CD14-positive monocyte (primary cell): ENCODE measurements around a stretch of chr1.

DNA sequence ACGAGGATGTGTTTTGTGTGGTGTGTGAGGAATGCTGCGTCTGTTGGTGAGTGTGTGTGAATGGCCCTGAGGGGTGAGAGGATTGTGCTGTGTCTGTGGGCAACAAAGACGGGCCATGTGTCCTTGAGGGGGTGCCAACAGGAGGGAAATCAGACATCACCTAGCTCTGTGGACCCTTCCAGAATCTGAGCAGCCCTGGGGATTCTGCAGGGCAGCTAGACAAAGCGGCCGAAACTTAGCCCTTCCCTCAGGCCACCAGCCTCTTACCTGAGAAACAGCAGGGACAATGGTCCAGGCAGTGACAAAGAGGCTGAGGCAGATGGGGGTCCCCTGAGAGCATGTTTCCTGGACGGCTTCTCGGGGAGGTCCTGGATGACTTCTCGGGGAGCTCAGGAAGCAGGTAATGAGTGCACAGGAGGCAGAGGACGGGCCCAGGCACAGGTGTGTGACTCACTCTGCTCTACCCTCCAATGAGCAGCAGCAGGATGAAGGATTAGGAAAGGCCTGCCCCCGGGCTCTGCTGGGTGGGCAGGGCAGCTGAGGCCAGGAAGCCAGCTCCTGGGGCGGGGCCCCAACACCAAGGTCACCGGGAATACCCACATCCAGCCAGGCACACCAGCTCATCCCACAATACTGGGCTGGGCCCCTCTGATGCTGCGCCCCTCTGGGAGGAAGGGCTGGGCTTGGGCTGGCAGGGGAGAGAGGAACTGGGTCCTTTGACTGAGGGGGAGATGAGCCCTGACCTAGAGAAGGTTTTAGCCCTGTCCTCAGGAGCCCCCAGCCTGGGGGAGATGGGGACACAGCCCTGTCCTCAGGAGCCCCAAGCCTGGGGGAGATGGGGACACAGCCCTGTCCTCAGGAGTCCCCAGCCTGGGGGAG is 17.2 kb upstream of the PTAFR start:
- CAGE, long polyA plus RNA = no peak

DNA sequence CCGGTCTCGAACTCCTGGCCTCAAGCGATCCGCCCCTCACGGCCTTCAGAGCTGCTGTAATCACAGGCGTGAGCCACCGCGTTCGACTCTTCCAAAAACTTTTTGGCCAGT is 363 bp upstream of the RCC1 start:
- CAGE, long polyA plus RNA = no peak

DNA sequence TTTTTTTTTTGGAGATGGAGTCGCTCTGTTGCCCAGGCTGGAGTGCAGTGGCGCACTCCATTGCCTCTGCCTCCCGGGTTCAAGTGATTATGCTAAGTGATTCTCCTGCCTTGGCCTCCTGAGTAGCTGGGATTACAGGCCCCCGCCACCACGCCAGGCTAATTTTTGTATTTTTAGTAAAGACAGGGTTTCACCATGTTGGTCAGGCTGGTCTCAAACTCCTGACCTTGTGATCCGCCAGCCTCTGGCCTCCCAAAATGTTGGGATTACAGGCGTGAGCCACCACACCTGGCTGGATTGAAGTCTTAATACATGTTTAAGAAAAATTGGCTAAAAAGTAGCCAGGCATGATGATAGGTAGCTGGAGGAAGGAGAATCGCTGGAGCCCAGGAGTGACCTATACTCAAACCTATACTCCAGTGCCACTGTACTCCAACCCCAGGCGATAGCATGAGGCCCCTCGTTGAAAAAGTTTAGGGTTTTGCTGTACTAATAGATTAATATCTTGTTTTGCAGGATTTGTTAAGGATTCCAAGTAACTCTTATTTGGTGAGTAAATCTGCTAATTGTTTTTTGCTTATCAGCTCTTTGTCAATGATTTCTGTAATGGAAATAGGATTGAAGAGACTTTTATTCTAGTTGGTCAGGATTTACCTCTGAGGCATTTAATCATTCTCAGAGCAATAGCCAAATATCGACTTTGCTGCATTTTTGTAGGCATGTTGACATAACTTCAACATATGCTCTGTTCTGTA is 1.9 kb downstream of the RCC1 start:
- CAGE, long polyA plus RNA = no peak

- CAGE, long polyA plus RNA = no peak
Observed at GRCh38 chr1:28580350-28580929, 11.6 kb upstream of the RAB42 start.

- CAGE, long polyA plus RNA = no peak
Observed at GRCh38 chr1:28644030-28644583, 1.2 kb upstream of the TAF12 start.

DNA sequence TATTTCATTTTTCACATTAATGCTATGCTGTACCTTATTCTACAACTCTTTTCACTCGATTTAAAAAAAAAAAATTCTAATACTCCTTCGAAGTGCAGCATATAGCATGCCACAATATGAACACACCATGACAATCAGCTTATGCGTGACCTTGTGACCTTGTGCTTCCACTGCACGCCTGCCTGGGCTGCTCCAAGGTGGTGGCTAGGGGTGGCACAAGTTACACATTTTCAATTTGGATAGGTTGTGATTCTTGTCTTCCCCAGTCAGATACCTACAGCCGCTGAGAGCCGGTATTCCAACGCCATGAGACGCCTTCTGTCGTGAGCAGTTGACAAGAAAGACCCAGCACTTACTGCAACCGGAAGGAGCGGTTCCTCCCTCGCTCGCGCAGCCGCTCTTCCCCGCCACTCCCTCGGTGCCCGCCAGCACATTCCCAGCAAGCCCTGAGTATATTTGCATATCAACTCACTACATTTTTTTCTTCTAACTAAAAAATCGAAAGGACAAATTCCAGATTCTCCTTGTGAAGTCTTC is 5.1 kb upstream of the TAF12 start:
- CAGE, long polyA plus RNA = no peak

GRCh38 chr1:28744041-28744398 is 7.3 kb downstream of the YTHDF2 start:
- CAGE, long polyA plus RNA = no peak

DNA sequence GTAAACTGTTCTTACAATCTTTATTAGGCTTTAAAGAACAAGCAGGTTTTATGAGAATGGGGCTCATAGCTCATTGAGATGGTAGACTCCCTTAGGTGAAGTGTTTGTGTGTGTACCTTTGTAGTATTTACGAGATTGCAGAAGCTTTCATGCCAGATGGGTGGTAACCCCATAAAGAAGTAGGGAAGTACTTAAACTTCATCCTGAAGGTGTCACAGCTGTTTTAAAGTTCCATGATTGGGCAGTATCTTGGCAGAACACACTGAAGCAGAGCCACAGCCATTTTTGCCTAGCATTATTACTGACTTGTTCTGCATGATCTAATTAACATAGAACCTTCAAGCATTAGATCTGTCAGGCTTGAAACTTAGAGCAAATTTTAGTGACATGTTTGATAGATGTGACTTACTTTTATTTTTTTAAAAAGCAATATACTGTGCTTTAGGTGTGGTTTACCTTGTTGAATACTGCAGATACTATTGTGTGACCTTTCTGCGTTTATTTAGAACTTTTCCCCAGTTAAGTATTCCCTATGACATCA is 11.6 kb downstream of the YTHDF2 start:
- CAGE, long polyA plus RNA = no peak

DNA sequence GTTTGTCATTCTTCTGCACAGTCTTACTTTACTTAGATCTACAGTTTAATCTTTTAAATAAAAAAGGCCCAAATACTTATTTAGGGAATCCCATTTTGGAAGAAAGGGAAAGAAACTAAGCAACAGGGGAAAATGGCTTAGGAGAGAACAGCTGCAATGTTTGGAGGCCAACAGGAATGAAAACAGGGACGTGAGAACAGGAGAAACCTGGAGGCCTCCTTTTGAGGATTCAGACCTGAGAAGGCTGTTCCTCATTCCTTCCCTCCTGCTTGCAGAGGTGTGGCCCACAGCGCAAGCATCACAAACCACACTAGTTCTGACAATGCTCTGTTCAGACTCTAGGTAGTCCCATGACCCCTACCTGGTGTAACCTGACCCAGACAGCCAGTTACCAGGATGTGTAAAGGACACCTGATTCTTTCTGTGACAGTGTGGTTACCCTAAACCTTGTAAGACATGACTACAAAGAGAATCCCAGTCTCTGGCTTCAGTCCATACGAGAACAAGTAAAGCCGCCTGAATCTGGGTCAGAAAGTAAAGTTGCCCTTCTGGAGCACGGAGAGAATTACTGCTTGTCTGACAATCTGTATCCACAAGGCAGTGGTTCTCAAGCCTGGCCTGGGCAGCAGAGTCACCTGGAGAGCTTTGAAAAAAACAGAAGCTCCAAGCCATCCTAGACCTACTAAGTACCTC is 3.2 kb downstream of the MECR start:
- CAGE, long polyA plus RNA = no peak

DNA sequence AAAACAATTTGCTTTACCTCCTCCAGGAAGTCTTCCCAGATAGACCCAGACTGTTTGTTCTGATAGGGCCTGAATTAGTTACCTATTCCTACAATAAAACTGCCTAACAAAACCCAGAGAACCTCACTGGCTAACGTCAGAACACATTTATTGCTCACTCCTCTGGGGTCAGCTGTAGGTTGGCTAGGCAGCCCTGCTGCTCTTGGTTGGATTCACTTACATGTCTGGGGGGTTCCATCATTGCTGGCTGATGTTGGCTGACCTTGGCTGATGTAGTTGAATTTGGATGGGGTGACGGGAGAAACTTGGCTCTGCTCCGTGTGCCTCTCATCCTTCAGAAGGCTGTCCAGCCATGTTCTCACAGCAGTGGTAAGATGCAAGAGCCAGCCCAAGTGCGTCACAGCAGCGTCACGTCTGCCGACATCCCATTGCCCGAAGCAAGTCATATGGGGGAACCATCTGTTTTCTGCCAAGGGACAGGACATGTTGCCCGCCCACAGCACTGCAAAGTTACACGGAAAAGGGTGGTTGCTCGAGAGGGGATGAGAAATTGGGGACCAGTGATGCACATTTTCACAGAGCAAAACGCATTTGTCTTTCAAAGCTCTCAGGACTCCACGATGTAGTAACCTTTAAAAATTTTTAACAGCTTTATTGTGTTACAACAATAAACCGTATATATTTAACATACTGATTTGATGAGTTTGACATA is 613.5 kb downstream of the MATN1 start:
- CAGE, long polyA plus RNA = no peak

- CAGE, long polyA plus RNA = no peak
Observed at GRCh38 chr1:30729363-30730026, 6.1 kb upstream of the MATN1 start.

DNA sequence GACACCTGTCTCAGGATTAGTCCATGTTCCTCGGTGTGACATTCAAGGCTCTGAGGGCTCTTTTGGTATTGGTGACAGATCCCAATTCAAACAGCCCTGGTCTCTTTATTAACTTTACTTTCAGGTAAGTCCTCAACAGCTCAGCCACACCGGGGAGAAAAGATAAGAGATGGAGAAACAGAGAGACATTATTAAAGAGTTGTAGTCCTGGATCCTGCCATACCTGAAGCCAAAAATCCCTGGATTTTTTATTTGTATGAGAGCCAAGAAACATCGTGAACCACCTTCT is 7.8 kb upstream of the MATN1 start:
- CAGE, long polyA plus RNA = no peak

DNA sequence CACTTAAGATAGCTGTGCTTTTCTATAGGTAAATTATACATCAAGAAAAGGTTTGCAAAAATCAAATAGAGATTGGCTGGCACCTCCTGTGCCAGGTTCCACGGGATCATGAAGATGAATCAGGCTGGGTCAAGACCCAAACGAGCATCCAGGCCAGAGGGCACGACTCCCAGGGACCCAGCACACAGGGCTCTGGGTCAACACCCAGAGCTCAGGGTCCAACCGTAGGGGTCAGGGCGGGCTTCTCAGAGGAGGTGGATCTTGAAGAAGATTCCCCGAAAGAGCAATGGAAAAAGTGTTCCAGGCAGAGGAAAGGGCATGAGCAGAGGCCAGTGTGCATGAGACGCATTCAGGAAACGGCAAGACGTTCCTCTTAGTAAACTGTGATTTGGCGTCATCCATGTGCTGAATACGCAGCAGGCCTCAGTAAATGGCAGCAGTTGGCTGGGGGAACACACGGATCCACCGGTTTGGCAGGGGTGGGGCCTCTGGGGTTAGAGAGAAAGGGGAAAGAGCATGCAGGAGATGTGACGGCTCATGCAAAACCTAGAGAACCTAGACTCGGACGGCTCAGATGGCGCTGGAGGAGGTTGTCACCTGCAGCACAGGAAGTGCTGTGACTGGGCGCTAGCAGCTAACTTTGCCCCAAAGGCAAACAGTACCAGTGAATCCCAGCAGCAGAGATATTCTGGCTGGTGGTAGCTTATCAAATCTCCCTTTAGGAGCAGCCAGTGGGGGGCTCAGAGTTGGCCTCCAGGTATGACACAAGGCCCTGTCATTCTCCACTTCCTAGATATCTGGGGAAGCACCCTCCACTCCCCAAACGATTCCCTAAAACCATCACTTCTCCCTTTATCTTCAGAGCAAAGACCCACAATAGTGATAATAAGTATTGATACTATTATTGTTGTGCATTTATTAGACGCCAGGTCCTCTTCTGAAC is 7.9 kb downstream of the LAPTM5 start:
- CAGE, long polyA plus RNA = no peak

- CAGE, long polyA plus RNA = start-site peak on the plus strand at chr1:30757007-30757085, 9 and 17 reads in 2 replicates
Observed at GRCh38 chr1:30756534-30757541, 736 bp downstream of the LAPTM5 start.

DNA sequence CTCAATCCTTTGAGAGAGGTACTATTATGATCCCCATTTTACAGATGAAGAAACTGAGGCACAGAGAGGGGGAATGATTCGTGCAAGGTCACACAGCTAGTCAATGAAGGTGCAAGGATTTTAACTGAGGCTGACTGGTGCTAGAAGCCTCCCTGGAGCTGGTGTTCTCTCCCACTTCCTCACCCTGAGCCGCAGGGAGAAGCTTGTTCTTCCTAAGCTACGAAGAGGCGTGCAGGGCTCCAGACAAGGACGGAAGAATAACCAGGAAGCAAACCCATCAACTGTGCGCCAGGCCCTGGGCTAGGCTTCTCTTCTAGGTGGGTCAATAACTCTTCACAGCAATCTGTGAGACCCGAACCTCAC is 695 bp upstream of the LAPTM5 start:
- CAGE, long polyA plus RNA = no peak

- CAGE, long polyA plus RNA = no peak
Observed at GRCh38 chr1:30854111-30854481, 54.5 kb downstream of the SDC3 start.

GRCh38 chr1:30897393-30897635 is 11.2 kb downstream of the SDC3 start:
- CAGE, long polyA plus RNA = no peak

DNA sequence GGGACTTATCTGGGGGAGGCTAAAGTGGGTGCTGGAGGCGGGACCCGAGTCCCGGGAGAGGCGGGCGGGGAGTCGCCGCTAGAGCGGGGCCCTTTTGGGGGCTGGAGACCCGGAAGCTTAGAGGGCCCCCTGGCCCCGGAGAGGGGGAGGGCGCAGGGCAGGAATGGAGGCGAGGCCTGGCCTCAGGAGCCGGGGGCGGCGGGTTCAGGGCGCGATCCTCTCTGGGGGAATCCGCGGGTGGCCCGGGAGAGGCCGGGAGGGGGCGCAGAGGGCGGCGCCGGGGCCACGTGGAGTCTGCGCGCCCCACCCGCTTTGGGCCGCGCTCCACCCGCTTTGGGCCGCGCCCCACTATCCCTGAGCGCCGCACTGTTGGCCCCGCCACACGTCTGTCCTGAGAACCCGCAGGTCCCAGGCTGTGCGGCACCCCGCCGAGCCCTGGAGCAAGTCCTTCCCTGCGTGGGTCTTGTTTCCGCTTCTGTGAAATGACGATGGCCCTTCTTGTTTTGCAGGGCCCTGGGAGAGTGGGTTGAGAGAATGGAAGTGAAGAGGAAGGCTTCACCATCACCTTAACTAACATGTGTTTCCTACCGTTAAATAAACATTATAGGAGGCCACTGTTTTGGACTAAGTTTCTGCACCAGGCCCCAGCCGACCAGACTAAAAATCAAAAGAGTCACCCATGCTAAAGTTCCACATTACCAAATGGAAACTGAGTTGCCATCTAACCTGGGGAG is 84.3 kb downstream of the NKAIN1 start:
- CAGE, long polyA plus RNA = no peak

GRCh38 chr1:31182027-31182822 is 57.5 kb downstream of the NKAIN1 start:
- CAGE, long polyA plus RNA = no peak

DNA sequence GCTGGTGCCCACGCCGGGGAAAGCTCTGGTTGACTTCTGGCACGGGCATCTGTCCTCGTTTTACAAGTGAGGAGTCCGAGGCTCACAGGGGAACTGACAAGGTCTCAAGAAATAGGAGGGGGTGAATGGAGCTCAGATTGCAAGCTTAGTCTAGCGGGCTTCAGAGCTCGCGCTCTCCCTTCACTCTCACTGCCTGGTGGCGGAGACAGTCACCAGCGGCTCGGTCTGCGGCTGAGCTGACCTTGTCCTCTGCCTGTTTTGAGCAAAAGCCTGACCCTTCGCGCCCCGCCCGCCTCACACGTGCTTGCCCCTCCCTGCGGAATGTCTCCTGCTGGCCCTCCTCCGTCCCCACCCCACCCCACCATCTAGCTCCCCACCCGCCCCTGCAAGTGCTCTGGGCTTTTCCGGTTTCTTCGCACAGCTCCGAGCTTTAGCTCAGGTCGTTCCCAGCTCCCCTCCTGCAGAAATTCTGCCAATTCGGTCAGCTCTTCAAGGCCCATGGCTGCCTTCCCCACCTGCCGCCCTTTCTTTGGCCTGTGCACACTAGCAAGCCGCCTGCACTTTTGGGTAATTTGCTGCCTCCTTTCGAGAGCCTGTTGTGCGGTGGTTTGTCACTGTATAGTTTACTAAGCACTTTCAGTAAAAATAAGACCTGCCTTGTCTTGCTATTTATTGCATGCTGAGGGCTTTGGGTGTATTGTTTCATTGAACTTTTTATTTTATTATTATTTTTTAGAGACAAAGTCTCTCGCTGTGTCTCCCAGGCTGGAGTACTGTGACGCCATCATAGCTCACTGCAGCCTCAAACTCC is 803 bp upstream of the FABP3 start:
- CAGE, long polyA plus RNA = no peak